ENCODE results near the genes SLC25A52 and KLHL14.

GRCh38 chr18:26549723-26550038 lies 1.3 kb upstream of the KCTD1 start:
- PRO-cap, result bidirectional peak, plus-strand start at chr18:26549958, minus-strand start at chr18:26549807

DNA sequence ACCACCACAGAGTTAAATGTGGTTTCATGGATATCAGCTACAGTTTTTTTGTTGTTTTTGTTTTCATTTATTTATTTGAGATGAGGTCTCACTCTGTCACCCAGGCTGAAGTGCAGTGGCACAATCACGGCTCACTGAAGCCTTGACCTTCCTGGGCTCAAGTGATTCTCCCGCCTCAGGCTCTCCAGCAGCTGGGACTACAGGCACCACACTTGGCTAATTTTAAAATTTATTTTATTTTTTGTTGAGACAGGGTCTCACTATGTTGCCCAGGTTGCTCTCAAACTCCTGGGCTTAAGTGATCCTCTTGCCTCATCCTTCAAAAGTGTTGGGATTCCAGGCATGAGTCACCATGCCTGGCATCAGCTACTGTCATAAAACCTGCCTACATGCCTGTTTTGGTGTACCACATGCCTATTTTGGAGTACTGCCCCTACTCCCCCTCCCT lies 64.1 kb downstream of the CHST9 start:
- PRO-cap, result unidirectional peak, plus-strand start at position 171 of the sequence

GRCh38 chr18:28168730-28168929 lies 8.3 kb downstream of the CDH2 start:
- PRO-cap, result no peak

GRCh38 chr18:28715789-28716113 lies 538.8 kb upstream of the CDH2 start:
- PRO-cap, result no peak

DNA sequence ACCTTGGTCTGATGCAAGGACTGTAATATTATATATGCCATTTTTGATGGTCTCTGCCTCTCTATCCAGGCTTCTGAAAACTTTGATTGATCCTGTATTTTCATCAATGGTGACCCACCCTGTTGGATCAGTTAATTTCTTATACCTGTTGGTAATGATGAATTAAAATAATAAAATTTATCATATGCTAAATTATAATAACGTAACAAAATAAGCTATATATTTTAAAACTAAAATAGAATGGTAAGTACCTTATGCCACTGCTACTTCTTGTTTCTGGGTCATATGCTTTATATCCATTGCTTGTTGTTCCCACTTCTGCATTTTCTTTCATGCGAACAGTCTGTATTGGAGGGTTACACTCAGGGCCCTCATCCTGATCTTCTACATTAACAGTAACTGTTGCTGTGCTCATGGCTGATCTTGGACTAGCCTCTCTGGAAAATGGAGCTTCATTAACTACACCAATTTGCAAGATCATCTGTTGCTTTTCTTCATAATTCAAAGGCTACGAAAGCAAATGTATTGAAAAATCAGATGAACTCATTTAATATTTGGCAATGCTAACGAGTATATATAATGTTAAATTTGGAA lies 22.3 kb downstream of the DSC2 start:
- PRO-cap, result no peak

- PRO-cap, result no peak
Measured at GRCh38 chr18:31223503-31223803, 60.8 kb upstream of the DSC1 start.

- PRO-cap, result unidirectional peak, minus-strand start at chr18:31251098
Measured at GRCh38 chr18:31250921-31251300, 67.0 kb upstream of the DSG1 start.

GRCh38 chr18:31354655-31355360 lies 21.8 kb upstream of the DSG4 start:
- PRO-cap, result no peak

GRCh38 chr18:31376976-31377298 lies 360 bp downstream of the DSG4 start:
- PRO-cap, result no peak

DNA sequence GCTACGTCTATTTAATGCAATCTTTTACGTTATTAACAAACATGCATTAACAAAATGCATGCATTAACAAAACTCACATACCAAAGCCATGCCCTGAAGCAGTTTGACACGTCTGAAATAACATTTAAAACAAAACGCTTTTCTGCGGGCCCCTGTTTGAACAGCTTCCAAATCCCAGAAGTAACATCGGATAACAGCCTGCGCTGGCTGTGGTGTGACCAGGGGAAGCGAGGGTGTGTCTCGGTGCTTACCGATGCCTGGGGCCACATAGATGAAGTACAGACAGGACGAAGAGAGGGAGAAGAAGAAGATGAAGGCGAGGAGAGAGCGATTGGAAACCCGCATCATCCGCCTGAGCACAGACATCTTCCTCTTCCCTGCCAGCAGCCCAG lies 324 bp downstream of the B4GALT6 start:
- PRO-cap, result no peak

- PRO-cap, result no peak
Measured at GRCh38 chr18:31760703-31761084, at the start of gene SLC25A52. Gene SLC25A52, minus strand, starts transcription at chr18:31760880.

DNA sequence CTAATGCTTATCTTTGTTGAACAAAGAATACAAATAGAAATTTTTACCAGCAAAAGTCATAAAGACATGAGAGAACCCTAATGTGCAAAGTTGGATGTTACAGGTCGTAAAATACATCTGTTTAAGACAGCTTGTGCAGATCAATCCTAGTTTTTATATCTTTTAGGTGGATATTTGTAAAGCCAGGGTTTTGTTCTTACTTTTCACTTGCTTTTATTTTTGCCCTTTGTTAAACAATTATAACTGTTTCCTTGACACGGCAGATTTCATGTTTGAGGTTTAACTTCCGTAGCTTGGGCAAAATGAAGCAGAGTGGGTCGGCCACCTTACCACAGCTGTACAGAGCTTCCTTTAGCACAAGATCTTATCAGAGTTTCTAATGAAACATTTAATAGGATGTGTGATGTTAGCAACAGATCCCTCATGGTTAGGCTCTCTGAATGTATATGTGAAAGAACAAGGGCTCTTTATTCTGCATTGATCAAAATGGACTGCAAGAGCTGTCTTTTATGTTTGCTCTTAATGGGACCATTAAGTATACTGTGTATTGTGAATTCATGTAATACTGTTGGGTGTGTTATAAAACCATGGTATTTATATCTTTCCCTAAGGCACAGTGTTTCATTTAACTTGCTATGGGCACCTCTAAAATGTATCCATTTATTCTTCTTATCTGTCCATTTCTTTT lies 22.3 kb downstream of the RNF125 start:
- PRO-cap, result no peak

GRCh38 chr18:32308752-32309283 lies 119.0 kb downstream of the MEP1B start:
- PRO-cap, result bidirectional peak, plus-strand start at chr18:32308978, minus-strand start at chr18:32308848

DNA sequence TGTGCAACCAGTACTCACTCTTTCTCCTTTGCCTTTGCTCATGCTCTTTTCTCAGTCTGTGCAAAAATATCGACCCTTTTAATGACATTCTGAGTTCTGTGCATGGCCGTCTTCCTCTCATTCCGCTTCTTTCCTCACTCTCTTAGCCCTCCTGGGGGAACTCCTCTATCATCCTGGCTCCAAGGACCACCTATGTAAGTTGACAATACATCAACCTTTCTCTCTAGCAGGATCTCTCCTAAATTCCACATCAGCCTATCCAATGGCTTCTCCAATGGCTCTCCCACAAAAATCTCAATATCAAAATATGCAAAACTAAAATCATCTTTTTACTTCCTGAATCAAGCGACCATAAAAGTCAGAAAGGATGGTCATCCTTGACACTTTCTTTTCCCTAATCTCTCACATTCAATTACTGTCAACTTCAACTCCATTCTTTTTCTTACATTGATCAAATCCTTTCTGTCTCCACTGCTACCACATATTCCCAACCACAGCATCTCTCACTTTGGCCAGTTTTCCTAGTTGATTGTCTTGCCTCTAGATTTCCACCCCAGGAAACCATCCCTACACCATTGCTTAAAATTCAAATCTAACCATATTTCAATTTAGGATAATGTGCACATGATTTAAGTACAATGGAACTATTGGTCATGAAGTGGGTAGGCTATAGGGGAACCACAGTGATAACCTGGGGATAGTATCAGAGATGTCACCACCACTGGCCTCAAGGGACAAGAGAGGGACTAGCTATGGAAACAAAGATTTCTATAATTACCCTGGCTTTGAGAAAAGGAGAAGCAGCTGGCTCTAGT lies 131.7 kb downstream of the MEP1B start:
- PRO-cap, result no peak

DNA sequence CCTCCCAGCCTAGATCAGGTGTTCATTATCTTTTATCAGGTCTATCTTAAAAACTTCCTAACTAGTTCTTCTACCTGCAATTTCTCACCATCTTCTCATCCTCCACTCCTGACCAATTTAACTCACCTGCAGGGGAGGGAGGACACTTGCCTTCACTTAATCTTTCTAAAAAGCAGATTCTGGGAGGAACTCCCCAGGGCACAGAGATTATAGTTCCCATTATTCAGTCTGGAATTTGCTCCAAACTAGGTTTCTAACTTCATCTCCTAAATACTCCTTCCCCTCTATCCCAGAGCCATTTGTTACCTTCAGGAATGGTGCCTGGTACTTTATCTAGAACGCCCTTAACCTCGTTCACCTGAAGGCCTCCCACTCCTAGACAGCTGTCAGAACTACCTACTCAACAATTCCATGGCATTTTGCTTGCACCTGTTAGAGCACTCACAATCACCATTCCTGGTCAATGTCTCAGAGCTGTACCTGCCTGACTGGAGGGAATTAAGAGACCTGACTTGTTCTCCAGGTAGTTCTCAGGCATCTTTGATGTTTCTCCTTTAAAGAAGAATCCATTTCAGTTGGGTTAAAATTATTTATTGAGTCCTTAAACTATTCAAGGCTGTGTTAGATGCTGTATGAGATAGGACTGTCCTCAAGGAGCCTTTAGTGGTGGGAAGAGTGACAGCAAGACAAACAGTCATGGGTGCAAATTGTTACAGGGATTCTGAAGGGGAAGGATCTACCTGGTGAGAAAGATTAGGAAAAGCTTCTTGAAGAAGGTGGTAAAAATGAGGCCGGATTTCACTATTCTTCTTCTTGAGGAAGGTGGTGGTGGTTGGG lies 88.9 kb downstream of the GAREM1 start:
- PRO-cap, result no peak

DNA sequence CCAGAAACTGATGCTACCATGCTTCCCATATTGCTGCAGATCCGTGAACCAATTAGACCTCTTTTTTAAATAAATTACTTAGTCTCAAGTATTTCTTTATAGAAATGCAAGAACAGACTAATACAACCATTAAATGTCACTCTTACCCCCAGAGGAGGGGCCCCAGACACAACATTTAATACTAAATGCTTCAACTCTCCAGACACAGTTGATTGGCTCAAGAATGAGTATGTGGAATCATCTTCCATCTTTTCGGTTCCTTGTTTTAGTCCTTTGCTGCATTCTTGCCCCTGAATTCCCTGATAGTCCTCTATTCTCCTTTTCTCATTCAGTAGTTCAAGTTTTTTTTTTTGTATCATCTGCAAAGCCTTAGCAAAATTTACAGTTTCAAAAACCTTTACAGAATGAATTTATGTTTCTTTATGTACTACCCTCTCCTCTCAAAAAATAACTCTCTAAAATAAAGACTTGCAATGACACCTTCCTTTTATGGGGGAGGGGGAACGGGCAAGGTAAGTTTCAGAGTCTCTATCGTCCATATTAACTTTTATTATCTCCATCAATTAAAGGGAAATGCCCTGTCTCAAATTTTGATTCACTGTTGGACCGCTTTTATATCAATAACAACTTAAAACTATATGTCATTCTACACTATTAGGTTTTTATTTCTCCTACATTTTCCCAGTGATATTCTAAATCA lies 41.9 kb downstream of the GAREM1 start:
- PRO-cap, result no peak

- PRO-cap, result no peak
Measured at GRCh38 chr18:32771238-32771879, 1.5 kb downstream of the KLHL14 start.

DNA sequence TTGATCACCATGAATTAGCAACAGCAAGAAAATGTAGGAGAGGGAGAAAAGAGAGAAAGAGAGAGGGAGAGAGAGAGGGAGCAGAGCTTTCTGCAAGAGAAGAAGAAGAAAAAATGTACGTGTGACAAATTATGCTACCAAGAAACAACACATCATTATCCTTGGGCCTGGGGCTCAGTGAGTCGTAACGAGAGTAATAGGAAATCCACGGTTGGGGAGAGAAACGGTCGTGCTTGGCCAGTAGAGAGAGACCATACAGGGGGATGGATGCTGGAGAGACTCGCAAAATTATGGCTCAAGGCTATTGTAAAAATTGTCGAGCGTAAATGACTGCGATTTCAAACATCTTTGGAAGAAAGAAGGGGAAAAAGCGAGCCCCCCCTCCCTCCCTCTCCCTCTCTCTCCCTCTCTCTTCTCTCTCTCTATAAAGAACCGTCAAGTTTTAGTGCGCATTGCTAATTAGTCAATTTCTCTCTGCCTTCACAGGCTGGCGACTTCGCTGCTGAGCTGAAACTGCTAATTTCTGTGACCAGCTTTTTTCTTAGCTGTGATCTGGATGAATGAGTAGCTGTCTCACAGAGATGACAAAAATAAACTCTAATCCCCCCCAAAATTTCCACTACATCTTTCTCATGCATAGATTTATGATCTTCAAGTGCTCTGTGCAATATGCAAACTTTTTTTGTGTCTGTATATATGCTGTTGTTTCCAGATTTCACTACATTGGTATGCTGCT lies at the start of gene KLHL14:
Gene KLHL14 (minus strand): TSS at position 195 of the 736 bp plus-strand sequence.
- PRO-cap, result no peak

GRCh38 chr18:32906963-32907467 lies 134.2 kb upstream of the KLHL14 start:
- PRO-cap, result no peak

DNA sequence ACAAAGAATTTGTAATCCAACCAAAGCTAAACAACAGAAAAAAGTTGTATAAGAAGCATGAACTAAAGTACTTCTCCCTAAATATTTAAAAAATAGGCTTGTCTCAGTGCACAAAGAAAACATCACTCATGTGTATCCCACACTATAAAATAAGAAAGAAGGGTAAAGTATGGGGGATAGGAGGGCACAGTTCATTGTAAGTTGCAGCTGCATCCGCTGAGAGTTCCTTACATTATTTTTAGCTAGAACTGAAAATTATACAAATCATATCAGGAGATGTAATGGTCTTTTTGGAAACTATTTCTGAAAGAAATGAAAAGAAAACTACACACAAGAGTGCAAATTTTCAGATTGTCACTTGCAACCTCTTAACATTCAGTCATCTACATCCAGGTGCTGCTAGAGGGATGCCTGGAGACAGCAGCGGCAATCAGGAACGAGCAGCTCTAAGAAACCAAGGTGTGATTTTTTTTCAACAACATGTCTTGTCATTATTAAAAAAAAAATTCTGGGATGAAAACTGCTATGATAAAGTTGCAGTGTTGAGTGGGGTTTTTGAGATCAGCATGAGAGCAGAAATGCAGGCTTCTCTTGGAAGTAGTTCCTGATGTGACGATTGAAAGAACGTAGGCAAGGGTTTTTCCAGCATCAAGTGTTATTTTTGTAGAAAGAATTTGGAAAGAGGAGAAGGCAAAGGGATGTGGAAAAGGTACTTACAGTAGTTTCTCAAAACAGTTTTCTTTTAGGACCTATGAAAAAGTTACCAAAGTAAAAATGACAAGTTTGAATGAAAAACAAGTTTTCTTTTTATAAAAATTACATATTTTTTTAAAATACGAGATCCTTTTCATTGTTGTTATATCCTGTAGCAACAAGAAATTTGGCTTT lies 273.8 kb downstream of the ASXL3 start:
- PRO-cap, result no peak